ENCODE measurements around a stretch of chr7.

- PRO-cap: no peak
- RRBS: 98% methylated on average over 3 of the region's 14 CpGs
These were observed 17.8 kb downstream of the UPP1 start for GRCh38 chr7:48106740-48107321.

DNA sequence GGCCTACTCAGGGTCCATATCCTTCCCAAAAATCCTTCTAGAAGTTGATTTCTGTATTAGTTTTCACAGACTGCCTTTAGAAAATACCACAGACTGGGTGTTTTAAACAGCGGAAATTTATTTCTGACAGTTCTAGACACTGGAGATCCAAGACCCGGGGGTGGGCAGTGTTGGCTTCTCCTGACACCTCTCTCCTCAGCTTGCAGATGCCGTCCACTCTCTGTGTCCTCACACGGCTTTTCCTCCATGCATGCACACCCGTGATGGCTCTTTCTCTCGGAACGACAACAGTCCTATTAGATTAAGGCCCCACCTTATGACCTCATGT lies 143.0 kb upstream of the VWC2 start:
- PRO-cap: no peak
- RRBS: no CpG with 5 or more reads among the region's 7 CpGs

GRCh38 chr7:50120198-50120553 lies 24.5 kb downstream of the SPATA48 start:
- PRO-cap: no peak
- RRBS: no CpG with 5 or more reads among the region's 3 CpGs

DNA sequence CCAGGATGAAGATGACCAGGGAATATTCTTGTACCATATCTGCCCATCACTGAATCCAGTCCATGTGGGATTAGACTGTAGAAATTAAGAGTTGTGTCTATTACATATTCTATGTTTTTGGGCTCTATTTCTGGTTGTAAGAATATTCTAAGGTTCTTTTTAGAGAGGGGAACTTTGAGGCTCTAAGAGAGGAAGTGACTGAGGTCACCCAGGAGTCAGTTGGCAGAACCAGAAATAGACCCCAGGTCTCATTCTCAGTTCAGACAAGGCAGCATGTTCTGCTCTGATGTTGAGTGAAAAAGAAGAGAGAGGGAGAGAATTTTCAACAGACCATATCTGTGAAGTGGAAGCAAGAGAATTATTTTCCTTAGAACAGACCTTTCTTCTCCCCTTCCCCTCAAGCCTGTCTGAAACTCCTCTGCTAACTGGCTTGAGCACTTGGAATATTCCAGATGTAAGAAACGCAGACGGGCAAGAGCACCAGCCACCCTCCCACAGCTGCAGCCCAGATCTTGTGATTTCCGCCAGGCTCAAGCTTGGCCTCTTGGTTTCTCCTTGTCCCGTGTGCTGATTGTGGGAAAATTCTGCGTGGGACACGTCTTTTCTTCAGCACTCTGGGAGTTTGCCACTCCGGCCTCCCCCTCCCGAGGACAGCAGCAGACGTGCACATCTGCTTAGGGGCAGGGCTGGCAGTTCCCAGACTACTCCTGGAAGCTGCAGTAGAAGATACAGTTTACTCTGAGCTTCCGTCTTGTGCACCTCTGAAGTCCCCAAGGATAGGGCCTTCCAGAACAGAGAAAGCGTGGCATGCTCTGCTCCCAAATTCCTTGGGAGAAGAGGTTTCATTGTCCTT lies 22.8 kb upstream of the IKZF1 start:
- PRO-cap: no peak
- RRBS: no CpG with 5 or more reads among the region's 11 CpGs

DNA sequence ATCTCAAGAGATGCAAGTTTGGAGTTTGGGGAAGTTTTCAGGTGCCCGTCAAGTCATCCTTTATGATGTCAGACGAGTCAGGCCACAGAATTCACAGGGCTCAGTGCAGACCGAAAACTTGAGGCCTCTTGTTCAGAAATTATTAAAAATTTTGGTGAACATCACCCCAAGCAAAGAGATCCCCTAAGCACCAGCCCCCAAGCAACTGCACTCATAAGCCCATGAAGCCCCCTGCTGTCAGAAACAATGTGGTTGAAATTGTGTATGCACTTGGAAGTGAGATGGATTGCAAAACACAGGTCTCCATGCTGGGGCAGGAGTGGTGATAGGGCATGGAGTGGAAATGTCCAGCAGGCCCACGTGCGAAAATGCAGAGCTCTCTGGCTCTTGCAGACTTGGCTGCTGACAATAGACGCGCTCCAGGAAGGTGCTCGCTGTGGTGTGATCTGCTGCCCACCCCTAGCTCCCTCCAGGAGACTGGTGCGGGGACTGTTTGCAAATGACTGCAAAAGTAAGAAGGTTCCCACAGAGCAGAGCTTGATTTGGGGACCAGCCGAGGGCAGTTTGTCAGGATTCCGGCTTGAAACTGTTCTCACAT lies 11.7 kb downstream of the IKZF1 start:
- PRO-cap: no peak
- RRBS: no CpG with 5 or more reads among the region's 11 CpGs

- PRO-cap: no peak
- RRBS: no CpG with 5 or more reads among the region's 2 CpGs
These were observed 27.1 kb downstream of the IKZF1 start for GRCh38 chr7:50331391-50332158.

DNA sequence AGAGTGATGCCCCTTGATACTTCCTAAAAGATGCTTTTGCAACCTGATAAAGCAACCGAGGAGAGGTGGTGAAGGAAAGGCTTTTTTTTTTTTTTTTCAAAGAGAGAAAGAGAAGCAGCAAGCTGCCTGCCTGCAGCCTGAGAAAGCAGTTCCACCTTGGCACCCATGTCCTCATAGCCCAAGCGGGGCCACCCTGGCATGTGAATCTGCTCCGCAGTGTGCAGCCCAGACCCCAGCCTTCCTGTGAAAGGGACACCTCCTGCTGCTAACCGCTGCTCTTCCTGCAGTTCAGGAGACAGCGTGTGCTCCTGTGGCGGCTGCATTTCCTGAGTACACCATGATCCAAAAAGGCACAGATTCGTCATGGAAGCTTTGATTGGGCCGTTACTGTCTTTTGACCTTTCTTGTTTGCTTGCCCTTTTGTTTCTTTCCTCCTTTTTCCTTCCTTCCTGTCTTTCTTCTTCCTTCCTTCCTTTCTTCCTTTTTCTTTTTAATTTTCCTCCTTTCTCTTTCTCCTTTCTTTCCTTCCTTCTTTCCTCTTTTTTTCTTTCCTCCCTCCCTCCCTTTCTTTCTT lies 38.1 kb downstream of the IKZF1 start:
- PRO-cap: no peak
- RRBS: no CpG with 5 or more reads among the region's 8 CpGs

DNA sequence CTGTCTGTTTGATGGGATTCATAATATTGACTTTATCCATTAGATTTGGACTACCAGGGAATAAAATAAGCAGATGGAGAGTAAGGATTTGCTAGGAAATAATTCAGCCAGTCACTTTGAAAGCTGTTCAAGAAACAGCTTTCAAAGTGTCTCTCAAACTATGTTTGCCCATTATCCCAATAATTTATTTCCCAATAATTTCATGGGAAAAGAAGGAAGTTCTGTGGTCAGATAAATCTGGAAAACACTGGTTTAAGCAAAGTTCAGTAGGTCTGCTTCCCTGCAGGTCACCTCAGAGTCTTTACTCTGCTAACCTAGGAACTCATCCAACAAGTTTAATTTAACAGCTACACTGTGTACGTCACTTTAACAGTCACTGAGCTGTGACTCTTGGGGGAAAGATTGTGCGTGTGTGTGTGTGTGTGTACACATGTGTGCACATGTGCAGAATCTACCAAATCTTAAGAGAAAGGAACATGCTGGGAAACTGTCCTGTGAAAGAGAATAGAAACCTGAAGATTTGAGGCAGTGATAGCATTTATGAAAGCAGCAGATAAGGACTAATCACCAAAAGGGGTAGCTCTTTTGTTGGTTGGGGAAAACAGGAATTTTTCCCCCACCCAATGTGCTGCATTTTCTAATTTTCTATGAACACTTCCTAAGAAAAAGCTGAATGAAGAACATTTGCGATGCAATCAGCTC lies 62.5 kb downstream of the IKZF1 start:
- PRO-cap: no peak
- RRBS: no CpG with 5 or more reads among the region's 3 CpGs

GRCh38 chr7:50411290-50412044 lies 38.7 kb downstream of the FIGNL1 start:
- PRO-cap: no peak
- RRBS: no CpG with 5 or more reads among the region's 9 CpGs

- PRO-cap: no peak
- RRBS: no CpG with 5 or more reads among the region's 1 CpG
These were observed 1.1 kb downstream of the FIGNL1 start for GRCh38 chr7:50449054-50449471.

DNA sequence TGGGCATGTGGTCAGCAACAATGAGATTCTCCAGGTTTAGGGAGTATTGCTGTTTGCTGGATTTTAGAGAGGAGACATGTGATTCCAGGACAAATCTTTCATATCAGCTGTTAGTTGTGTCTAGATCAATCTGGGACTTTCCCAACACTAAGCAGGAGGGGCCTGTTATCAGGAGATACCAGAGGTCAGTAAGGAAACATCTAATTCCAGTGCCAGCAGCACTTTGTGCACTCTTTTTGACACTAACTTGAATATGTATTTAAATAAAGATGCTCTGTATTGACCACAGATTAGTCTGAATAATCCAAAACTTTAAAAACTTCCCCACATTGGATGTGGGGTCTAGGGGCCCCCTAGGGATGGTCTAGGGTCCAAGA lies 6.3 kb upstream of the FIGNL1 start:
- PRO-cap: no peak

GRCh38 chr7:50621831-50622722 lies 56.9 kb upstream of the DDC start:
- PRO-cap: no peak
- RRBS: no CpG with 5 or more reads among the region's 14 CpGs

DNA sequence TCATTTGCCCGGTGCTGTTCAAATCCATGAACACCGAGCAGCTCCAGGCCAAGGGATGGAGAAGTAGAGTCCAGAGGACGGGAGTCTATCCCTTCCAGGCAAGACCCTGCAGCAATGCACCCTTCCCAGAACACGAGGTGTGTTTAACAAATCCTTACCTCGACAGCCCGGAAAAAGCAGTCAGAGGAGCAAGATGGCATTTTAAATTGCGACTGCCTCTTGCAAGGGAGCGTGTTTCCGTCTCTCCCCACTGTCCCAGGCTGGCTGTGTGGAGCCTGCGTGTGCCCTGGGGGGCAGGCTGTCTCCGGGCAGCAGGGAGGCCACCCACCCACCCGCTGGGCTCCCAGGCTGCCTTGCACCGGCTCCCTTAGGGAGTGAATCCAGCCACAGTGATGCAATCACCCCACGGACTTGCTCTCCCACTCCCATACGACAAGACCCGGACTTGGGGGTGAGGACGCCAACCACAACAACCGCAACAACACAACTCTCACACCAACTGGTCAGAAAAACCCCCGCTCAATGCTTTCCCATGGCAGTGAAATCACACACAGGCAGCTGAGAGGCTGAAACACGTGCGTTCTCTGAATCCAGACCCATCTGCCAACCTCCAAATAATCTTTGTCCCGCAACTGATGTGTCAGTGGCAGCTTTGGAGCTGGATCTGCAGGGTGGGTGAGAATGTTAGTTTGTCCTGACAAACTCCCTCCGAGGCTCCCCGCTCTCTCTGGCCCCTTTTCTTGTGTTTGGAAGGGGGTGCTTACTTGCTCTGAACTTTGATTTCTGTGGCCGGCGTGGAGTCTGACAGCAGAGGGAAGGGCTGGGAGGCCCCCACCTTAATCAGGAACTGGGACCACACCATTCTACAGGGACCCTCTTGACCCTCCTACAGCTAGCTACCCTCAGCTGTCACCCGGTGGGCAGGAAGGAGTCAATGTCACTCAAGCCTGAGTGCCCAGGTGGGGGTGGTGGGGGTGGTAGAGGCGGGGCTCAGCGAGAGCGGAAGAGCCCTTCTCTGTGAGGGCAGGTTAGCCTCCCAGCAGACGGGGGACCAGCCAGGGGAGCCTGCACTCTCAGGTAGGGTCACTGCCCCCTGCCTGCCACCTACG lies 62.8 kb upstream of the DDC start:
- PRO-cap: no peak
- RRBS: 67% methylated on average over 10 of the region's 32 CpGs

DNA sequence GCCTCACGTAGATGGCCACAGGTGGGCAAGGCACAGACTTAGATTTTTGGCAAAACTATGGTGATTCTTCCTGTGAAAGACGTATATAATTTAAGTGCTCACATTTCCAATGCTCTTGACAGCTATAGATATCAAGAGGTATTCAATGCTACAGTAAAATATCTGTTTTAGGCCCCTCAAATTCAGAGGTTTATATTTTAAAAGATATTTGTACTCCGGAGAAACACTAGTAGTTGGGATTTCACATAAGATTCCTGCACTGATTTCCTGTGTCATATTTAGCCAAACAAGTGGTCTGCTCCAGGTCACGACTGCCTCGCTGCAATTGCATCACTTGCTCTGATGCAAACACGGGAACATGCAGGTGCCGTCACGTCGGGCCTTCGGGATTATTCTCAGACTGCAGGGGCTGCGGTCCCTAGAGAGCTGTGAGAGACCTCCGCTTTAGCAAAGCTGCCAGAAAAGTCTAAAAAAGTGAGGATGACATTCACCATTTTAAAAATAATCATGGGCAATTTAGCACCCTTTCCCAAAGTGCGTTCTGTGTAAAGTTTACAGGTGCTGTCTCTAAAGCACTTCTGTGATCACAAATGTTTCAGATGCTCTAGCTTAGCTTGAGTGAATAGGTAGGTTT lies 93.4 kb upstream of the DDC start:
- PRO-cap: no peak
- RRBS: no CpG with 5 or more reads among the region's 13 CpGs

DNA sequence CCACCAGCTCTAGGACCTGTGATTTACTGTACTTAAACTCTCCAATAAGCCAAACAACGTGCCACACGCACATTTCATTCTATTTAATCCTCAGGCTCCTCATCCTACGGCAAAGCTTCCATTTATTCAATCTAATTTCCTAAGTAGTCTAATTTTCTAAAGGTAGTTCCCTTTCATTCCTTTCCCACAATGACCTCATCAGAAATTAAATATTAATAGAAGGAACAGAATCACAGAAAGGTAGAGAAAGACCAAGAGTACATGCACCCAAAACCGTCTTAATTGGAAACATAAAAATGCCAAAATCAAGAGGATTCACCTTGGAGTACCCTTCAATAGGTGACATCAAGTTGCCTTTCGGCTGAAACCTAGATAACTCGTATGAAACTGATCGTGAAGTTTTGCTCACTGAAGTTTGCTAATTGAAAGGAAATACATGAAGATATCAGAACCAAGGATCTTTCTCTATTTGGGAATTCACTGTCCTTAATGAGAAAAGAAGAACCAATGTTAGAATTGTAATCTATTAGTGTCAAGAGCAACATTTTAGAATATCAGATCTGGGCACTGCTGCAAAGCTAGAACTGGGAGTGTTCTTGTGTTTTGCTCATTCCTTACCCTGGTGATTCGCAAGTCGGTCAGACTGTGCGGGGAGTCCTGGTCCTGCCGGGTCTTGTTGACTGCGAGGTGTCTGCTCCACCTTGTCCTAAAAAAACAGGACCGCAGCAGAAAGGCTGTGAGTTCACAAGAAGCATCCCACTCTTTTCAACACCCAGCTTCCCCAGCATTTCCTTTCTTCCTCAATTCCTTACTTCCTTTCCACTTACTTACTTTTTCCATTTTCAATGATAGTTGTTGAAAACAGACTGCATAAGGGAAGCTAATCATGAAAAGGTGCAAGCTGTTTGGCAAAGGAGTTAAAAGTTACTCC lies 79.2 kb downstream of the GRB10 start:
- PRO-cap: no peak
- RRBS: no CpG with 5 or more reads among the region's 13 CpGs

DNA sequence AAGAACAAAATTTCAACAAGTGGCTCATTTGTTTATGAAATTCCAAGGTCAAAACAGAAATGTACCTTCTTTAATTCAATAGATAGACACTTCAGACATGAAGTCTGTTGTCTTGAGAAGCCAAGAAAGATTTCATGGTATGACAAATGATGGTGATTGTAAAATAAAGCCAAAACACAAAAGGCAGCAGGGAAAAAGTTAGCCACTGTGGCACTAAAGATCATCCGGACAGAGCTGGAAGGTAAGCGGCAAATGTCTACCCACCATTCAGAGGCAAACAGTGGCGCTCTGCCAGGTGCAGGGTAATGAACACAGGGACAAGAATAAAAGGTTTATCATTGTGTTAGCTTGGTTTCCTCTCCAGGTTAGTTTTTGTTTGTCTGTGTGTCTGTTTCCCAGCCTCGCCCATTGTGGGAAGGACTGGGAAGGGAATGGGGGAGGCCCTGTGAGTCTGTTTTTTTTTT lies 74.4 kb downstream of the GRB10 start:
- PRO-cap: no peak
- RRBS: no CpG with 5 or more reads among the region's 4 CpGs

DNA sequence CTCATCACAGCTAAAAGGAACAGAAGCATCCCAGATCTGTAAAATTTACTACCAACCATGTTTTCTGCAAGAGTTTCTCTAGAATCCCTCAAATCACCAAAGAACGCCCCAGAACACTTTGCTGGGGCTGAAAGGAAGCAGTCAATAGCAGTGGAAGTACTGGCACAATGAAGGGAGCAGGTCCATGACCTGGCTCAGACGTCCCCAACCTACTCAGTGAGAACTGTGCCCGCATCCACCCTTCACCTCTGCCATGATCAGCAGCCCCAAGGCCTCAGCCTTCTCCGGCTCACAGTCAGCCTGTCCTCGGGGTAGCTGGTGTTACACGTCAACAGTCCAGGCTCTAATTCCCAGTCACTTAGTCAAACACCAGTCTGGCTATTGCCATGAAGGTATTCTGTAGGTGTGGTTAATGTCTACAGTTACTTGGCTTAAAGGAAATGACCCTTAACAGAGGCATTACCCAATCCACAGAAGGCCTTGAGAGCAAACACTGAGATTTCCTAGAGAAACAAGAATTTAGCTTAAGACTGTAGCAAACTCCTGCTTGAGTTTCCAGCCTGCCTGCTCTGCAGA lies 49.2 kb downstream of the GRB10 start:
- PRO-cap: no peak
- RRBS: no CpG with 5 or more reads among the region's 6 CpGs

DNA sequence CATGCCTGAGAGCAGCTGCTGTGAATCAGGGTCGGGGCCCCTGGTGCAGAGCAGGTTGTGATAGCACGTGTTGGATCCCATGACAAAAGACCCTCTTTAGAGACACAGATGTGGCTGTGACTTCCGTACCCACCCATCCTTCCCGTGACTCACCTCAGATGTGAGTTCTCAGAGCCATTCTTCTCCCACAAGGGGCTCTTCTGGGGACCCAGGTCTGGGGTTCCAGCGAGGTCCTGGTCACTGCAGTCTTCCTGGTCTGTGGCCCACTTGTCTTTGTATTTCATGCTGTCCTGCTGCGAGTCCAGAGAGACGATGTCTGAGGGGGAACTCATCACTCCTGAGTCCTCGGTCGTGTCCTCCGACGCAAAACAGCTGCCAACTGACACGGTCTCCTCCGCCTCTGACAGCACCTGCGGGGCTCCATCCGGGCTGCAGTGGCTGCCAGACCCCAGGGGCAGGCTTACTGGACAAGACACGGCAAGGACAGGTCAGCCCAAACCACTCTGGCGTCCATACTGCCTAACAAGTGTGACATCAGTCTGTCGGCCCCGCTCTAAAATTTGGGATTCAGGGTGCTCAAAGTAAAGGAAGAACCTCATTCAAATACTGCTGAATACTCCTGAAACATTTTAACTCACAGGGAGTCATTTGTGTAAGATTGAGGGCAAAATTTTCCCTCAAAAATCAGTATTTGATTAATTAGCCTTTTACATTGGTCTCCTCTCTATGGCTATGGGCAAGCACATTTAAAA lies 260.7 kb upstream of the GRB10 start:
- PRO-cap: no peak
- RRBS: no CpG with 5 or more reads among the region's 19 CpGs

GRCh38 chr7:51242144-51242781 lies 74.3 kb downstream of the COBL start:
- PRO-cap: no peak
- RRBS: no CpG with 5 or more reads among the region's 4 CpGs

GRCh38 chr7:51246102-51246483 lies 70.5 kb downstream of the COBL start:
- PRO-cap: no peak
- RRBS: no CpG with 5 or more reads among the region's 1 CpG